Measurements from ENCODE around the genes CNOT8 and ITK.

- PRO-cap, 2 experiments: no peak in any of the 2 experiments
These were observed 12.6 kb downstream of the LARP1 start for GRCh38 chr5:154767644-154768300.

DNA sequence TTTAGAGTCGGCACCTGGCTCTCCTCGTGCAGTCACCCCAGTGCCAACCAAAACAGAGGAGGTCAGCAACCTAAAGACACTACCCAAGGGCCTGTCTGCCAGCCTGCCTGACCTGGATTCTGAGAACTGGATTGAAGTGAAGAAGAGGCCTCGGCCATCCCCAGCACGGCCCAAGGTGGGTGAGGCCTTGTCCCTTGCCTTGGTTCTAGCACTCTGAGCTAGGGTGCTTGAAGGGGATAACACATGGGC is 44.6 kb downstream of the LARP1 start:
- PRO-cap, 2 experiments: no peak in any of the 2 experiments

DNA sequence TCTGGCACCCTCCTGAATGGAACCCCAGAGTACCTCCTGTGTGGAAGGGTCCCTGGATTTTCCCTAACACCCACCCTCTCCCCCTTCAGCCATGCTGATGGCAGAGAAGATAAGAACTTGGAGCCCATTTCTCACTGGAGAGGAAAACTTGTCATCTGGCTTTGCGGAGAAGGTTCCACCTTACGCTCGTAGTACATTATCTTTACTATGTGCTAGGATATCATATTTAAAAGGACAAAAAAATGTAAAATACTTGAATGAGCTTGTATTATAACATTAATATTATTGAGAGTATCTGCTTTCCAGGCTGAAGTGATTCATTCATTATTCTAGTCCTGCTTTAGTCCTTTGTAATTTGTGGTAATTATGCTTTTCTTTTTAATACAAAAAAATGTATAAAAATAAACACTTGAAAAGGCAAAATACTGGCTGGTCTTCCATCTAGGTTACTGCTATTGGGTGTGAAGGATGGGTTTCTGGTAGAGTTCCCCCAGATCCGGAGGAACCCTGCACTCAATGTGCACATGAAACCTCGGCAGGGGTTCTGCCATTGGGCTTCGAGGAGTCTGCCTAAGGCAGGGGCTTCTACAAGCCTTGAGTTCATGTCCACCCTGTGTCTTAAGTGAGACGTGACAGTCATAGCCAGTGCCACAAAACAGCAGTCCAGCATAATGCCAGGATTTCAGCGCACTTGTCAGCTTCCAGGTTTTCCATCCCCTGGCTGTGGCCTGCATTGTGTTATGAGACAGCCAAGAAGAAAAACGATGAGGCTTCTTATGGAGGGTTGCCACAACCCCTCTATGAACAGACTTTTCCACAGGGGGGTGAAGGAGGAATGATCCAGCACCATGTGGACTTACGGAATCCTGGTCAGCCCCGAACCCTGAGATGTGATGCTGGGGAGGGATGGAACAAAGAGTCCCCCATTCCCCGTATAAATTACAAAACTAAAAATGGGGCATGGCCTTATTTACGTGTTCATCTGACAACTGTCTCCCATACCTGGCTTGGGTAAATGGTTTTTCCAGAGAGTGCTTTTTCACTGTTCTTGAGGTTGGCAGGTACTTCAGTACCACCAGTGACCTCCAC is 32.9 kb downstream of the FAXDC2 start:
- PRO-cap, 2 experiments: no peak in any of the 2 experiments

DNA sequence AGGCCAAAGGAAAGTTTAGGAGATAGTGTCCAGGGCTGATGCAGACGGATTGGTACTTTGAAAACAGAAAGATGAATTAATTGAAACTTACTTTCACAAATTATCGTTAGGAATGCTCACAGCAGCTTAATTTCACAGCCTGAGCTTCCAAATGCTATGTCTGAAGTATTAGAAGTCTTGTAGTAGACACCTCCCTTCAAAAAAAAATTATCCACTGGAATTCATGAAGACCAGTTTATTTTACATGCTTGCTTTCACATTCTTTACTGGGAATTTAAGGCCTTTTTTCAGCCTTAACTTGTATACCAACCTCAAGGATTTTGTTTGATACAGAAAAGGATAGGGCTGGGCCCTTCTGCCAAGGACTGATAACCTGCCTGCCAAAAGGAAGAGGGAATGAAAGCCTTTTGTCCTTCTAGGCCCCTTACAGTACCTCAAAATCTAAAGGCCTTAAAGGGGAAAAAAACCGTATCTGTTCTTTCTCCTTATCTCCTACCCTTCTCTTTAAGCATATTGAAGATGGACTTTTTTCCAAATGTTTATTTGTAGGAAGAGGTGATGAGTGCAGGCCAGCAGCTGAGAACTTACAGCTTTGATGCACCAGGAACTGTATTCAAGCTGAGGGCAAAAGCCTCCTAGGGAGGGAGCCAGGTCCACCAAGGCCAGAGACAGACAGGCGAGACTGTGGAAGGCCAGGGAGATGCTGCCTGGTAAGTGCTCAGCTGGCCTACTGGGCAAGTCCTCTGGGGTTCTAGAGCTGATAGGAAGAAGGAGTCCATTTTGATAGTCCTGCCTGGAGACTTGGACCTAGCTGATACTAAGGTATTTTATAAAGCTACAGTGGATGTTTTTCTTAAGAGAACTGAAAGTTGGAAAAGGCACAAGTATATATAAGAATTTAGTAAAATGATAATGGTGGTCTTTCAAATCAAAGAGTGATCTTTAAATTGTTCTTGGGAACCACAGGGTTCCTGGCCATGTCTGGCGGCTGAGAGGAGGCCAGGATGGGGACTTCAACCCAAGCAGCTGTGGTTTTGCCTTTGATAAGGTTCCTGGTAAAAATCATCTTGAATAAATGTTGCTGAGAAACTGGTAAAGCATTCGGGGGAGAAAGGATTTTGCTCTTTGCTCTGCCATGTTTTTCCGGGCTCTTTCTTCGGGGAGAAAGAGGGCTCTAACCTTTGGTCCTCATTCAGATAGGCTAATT is 31.7 kb downstream of the FAXDC2 start:
- PRO-cap, 2 experiments: no peak in any of the 2 experiments

- PRO-cap, 2 experiments: no peak in any of the 2 experiments
These were observed 5.6 kb downstream of the FAXDC2 start for GRCh38 chr5:154844725-154845350.

DNA sequence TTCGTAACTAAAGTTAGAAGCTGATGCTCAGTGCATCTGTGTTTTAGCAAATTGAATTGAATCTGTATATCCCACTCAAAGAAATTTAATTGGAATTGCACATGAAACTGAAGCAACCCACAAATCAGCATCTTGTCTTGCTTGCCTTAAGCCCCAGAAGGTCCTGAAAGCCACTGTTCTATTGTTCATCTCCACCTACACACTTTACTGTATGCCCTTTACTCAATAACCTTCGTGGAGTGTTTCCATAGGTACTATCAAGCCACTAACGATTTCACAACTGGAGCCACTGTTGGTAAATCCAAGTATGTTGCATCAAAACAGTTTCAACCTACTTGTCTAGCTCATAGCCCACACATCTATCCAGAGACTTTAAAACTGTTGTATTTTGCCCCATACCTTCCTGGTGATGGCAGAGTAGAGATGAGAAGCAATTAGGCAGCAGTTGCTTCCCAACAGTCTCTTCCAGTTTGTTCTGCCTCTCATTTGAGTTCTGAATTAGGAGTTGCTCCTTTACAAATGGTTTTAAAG is 706 bp downstream of the FAXDC2 start:
- PRO-cap, 2 experiments: no peak in any of the 2 experiments

DNA sequence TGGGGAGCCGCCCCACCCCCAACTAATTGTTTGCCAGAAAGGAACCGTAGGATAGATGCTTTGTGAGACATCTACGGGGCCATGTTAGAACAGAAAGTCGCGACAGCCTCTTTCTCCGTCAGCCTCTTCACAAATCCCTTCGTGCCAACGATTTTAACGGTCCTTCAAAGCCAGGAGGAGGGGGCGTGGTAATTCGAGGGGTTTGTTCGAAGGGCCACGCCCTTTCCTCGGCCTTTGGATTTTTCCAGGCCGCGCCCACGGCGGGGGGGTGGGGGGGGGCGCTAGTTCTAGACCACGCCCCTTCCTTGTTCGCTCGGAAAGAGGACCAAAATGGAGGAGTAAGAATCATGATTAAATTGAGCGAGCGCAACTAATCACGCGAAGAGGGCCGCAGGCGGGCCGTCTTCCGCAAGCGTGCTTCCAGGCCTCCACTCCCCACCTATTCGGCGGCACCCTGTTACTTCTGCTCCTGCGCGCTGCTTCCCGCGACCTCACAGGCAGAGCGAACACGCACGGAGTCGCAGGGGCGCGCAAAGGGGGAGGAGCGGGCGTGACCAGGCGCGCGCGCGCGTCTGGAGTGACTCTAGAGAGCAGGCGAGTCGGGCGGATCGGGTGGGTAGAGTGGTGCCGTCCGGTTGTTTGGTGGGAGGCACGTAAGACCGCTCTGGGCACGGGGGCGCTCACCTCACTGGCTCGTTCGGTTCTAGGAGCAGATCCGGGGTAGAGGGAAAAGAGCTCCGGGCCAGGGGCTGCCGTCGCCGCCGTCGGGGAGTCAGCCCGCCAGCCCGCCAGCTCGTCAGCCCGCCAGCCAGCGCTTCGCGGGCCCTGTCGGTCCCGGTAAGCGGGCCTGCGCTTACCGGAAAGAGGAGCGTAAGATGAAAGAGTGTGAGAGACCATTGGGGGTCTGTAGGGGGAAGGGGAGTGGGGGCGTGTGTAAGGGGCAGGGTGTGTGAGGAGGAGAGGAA is at the start of gene CNOT8:
CNOT8 (plus strand) TSS at position 696 of the 965 bp plus-strand sequence.
- PRO-cap, 2 experiments: peak in 2 of 2 experiments; most common plus-strand start position 696 of the sequence (in 2); most common minus-strand start position 493 of the sequence (in 2)

- PRO-cap, 2 experiments: no peak in any of the 2 experiments
These were observed 551.1 kb downstream of the KIF4B start for GRCh38 chr5:155564533-155565084.

DNA sequence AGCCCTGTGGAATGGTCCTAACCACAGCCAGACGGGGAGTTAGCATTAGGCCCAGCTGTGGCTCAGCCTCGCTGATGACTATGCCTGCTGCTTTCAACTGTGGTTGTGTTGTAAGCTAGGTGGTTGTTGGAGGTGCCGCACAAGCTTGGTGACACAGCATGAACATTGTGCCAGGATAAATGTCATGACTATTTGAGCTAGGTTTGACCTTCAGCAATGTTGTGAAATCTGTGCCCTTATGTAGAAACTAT is 40.7 kb downstream of the SGCD start:
- PRO-cap, 2 experiments: no peak in any of the 2 experiments

- PRO-cap, 2 experiments: no peak in any of the 2 experiments
These were observed at the start of gene ITK for GRCh38 chr5:157180504-157181391. ITK (plus strand) TSS chr5:157180840.

DNA sequence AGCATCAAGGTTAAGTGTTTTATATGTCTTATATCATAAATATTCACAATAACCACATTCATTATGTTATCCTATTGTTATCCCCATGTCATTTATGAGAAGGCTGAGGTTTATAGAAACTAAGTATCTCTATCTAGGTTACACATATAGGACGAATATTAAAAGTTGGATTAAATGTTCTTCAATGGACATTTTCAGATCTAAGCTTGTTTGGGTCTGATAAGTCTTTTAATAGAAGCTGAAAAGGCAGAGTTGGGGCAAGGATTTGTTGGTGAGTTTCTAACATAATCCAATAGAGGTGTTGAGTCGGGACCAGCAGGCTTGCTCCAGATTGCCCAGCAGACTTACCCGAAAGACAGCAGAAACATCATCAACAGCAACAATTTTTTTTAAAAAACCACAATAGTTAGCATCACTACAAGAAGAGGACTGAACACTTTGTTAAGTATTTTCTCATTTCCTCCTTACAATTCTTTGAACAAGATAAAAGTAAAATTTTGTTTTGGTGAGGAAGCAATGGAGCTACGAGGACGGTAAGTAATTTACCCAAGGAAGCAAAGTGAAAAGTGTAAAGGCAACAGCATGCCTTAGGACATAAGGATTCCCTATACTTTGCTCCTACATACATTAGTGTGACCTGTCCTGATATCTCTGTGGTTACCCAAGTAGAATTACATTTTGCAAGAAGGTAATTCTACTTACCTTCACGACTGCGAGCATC is 13.0 kb downstream of the ITK start:
- PRO-cap, 2 experiments: no peak in any of the 2 experiments

DNA sequence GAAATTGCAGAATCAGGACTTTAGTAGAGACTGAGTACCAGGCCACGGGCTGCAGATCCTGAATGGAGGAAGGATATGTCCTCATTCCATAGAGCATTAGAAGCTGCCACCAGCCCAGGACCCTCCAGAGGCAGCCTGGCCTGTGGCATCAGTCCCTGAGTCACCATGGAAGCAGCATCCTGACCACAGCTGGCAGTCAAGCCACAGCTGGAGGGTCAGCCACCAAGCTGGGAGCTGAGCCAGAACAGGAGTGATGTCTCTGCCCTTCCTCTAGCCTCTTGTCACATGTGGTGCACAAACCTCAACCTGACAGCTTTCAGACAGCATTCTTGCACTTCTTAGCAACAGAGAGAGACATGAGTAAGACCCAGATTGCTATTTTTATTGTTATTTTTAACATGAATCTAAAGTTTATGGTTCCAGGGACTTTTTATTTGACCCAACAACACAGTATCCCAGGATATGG is 13.2 kb upstream of the CYFIP2 start:
- PRO-cap, 2 experiments: no peak in any of the 2 experiments

DNA sequence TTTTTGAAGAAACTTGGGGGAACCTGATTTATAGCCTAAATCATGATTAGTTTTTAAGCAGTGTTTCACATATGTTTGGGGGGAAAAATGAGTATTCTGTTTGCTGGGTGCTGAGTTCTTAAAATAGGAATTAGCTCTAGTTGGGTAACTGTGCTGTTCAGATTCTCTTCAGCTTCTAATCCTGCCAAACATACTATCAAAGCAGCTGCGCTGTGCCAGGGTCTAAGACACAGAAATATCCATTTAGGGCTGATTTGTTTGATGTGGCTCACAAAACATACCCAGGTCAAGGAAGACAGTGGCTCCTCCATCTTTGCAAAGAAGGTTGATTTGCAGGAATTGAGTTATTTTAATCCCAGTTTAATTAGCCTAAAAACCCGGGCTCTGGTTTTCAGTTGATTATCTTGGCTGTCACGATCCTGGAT is 18.6 kb downstream of the CYFIP2 start:
- PRO-cap, 2 experiments: no peak in any of the 2 experiments

- PRO-cap, 2 experiments: no peak in any of the 2 experiments
These were observed 34.0 kb downstream of the FNDC9 start for GRCh38 chr5:157311311-157312048.

- PRO-cap, 2 experiments: no peak in any of the 2 experiments
These were observed 47.8 kb upstream of the FNDC9 start for GRCh38 chr5:157393117-157393824.

- PRO-cap, 2 experiments: no peak in any of the 2 experiments
These were observed 21.3 kb downstream of the NIPAL4 start for GRCh38 chr5:157481234-157481850.

DNA sequence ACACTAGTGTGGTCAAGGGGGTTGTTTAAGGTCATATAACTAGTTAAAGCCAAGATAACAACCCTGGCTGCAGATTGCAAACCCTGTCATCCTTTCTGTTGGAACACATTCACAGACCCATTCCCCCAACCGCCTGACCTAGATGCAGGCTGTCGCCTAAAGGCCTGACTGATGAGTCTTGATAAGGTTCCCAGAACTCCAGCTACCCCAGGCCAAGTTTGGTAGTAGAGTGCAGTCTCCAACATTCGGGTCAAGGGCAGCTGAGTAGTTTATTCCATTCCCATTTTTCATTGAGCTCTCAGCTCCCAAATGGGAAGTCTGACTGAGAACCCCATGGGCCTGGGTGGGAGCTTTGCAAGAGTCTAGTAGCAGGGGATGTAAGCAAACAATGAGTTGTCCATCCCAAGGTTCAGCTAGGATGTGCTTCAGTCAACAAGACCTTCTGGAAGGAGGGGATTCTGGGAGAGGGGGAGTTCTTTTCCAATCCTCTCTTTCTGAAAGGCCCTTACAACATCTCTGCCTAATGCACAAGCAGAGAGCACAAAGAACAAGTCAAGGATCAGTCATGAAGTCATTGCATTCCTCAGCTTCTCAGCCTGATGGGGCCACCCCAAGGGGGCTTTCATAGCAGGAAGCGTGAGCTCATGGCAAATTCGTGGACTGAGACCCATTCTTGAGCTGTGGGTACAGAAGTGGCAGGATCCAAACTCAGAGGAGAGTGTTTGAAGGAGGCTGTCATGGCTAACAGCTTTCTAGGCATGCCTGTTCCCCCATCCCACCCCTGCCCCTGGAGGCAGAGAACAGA is 40.2 kb downstream of the ADAM19 start:
- PRO-cap, 2 experiments: no peak in any of the 2 experiments

GRCh38 chr5:157537762-157538066 is 37.9 kb downstream of the ADAM19 start:
- PRO-cap, 2 experiments: no peak in any of the 2 experiments

GRCh38 chr5:157561810-157562662 is 13.5 kb downstream of the ADAM19 start:
- PRO-cap, 2 experiments: no peak in any of the 2 experiments

DNA sequence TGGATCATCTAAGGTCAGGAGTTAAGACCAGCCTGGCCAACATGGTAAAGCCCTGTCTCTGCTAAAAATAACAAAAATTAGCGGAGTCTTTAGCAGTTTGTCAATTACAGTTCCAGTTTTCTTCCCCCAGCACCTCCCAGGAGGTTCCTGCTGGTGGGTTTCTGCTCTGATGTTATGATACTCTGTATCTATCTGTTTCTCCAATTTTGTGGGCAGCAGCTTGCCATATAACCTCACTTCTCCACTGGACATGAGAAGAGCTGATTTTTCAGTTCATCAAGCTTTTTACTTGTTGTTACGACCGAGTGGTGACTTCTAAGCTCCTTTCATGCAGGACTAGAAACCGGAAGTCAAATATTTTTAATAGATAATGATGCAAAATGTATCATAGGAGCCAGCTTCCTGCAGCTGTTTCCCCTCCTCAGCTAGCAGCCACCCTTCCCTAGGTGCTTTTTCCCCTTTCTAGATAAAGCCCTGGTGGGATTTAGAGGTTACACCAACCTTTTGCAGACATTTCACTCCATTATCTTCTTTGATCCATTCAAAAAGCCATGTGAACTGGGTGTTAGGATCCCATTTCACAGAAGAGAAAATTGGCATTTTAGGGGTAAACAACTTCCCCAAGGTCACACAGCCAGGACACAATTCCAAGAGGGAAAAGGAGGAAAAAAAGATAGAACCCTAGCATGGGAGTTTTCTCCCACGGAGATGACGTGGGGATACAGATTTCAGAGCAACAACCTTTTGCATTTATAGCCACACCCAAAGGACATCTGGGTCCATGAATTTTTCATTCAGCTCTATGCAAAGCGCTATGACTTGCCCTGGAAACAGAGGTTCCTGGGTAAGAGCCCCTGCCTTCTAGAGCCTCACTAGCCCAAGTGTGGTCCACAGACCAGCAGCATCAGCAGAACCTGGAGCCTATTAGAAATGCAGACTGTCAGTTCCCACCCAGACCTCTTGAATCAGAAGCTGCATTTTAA is 17.2 kb upstream of the ADAM19 start:
- PRO-cap, 2 experiments: no peak in any of the 2 experiments